Cytotoxic T cell (primary cell): ENCODE results near the genes SCRT2 and SLC52A3.

GRCh38 chr20:237511-237934, 10.5 kb downstream of the DEFB129 start:
- PRO-cap, 2 experiments: no peak in any of the 2 experiments

- PRO-cap, 2 experiments: no peak in any of the 2 experiments
These were observed 2.2 kb downstream of the ZCCHC3 start for GRCh38 chr20:299320-300158.

DNA sequence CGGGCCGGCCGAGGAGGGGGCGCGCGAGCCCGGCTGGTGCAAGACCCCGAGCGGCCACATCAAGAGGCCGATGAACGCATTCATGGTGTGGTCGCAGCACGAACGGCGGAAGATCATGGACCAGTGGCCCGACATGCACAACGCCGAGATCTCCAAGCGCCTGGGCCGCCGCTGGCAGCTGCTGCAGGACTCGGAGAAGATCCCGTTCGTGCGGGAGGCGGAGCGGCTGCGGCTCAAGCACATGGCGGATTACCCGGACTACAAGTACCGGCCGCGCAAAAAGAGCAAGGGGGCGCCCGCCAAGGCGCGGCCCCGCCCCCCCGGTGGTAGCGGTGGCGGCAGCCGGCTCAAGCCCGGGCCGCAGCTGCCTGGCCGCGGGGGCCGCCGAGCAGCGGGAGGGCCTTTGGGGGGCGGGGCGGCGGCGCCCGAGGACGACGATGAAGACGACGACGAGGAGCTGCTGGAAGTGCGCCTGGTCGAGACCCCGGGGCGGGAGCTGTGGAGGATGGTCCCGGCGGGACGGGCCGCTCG, 697 bp downstream of the SOX12 start:
- PRO-cap, 2 experiments: no peak in any of the 2 experiments

GRCh38 chr20:327219-327730, 1.9 kb downstream of the SOX12 start:
- PRO-cap, 2 experiments: no peak in any of the 2 experiments

GRCh38 chr20:362388-362900, 15.5 kb downstream of the NRSN2 start:
- PRO-cap, 2 experiments: no peak in any of the 2 experiments

GRCh38 chr20:401731-402384, 6.2 kb upstream of the RBCK1 start:
- PRO-cap, 2 experiments: no peak in any of the 2 experiments

- PRO-cap, 2 experiments: no peak in any of the 2 experiments
These were observed 11.5 kb downstream of the RBCK1 start for GRCh38 chr20:419479-420108.

DNA sequence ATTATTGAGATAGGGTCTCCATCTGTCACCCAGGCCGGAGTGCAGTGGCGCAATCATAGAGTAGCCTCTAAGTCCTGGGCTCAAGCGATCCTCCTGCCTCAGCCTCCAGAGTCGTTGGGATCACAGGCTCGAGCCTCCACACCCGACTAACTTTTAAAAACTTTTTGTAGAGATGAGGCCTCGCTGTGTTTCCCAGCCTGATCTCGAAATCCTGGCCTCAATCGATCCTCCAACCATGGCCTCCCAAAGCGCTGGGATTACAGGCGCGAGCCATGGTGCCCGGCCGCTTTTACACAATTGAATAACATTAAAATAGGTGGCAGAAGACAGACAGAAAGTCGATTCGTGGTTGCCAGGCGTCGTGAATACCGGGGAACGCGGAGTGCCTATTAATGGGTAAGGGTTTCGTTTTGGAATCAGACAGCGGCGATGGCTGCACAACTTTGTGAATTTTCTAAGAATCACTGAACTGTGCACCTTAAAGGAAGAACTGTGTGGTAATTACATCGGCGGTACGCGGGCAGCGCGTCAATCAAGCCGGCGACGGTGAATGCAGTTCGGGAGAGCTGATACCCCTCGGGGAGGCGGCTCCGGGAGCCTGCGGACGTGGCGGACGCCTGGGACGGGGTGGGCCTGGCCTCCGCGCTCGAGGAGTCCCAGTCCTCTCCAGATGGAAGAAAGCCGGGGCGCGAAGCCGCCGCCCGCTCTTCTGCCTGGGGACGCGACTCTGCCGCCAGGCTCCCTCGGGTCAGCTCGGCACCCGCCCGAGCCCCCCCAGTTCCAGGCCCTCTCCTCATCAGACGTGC, 753 bp downstream of the TBC1D20 start:
- PRO-cap, 2 experiments: peak in 2 of 2 experiments; most common plus-strand start position 531 of the sequence (in 1); most common minus-strand start position 445 of the sequence (in 2)

DNA sequence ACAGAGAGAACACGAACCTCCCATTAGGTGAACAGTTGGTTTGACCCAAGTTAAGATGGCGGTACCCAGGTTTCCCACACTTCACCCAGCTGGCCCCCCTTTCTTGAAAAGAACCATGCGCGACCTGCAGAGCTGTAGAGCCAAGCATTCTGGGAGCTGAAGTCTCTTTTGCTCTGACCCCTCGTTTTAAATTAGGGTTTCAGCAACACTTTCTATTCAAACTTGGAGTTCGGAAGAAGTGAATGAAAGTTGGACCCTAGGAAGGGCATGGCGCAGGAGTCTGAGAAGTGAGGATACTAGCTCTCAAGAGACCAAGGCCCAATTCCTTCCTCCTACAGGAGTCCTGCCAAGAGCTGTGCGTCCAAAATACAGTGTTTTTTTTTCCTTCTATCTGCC, 437 bp upstream of the CSNK2A1 start:
- PRO-cap, 2 experiments: no peak in any of the 2 experiments

DNA sequence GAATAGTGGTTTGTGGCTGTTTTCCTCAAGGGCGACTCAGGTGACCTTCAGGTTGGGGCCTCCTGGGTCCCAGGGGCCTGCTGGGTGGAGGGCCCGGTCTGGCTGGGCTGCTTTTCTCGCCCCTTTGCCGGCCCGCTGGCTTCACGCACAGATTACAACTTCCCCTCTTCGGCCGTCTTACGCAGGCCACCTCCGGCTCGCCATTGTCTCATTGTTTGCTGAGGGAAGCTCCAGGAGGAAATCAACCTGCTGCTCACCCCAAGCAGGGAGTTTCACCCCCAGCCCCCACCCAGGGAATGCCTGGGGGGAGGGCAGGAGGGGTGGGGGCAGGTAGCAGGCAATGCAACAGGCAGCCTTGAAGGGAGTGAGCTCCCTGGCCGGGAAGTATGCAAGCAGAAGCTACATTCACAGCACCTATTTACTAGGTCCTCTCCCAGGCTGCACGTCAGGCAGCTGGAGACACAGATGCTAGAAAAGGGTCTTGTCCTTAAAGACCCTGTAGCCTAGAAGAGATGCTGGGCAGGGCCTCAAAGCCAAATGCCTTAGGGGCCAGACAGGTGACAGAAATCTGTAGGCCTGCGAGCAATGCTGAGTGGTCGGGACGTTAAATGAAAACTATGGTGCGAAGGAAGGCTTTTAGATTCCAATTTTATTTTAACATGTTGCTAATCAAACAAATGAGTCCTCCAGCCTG, 31.1 kb upstream of the CSNK2A1 start:
- PRO-cap, 2 experiments: no peak in any of the 2 experiments

GRCh38 chr20:675587-676235, at the start of gene SCRT2:
SCRT2 (minus strand) TSS chr20:675802.
- PRO-cap, 2 experiments: no peak in any of the 2 experiments

GRCh38 chr20:709361-710134, 33.9 kb upstream of the SCRT2 start:
- PRO-cap, 2 experiments: no peak in any of the 2 experiments

DNA sequence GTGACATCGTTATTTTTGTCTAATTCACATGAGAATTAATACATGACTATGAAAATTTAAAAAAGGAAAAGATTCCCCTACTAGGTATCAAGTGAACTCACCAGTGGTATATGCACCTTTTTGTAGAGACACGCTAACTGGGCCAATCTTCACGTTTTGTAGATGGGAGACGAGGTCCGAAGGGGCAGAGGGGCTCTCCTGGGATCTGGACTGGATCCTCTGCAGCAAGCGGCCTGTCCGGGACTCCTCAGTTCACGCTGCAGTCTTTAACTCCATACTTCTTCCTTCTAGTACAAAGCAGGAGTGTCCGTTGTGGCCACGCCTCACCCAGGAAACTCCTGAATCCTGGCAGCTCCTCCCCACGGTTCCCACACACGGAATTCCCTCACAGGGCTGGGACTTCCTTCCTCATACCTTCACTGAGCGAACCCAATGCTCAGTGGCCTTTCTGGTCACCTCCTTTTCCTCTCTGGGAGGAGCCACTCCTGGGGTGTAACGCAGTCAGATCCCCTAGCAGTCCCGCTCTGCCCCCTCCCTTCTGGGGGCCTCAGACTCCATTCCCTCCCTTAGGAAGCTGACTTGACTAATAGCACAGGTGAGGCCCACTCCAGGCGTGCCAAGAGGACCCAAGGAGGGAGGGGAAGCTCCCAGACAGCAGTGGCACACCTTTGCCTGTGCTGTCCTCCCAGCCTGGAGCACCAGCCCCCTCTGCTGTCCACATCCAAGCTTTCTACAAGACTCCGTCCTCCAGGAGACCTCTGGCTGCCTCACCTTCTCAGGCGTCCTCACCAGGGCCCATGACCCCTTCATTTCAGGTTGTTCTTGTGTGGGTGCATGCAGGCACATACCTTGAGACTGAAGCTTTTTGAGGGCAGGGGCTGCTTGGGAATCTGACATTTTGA, at the start of gene SLC52A3:
SLC52A3 (minus strand) TSS at position 305 of the 902 bp plus-strand sequence.
- PRO-cap, 2 experiments: no peak in any of the 2 experiments

- PRO-cap, 2 experiments: peak in 2 of 2 experiments; most common plus-strand start chr20:844639 (in 1); most common minus-strand start chr20:844497 (in 1)
These were observed 11.0 kb downstream of the FAM110A start for GRCh38 chr20:844198-845312.

DNA sequence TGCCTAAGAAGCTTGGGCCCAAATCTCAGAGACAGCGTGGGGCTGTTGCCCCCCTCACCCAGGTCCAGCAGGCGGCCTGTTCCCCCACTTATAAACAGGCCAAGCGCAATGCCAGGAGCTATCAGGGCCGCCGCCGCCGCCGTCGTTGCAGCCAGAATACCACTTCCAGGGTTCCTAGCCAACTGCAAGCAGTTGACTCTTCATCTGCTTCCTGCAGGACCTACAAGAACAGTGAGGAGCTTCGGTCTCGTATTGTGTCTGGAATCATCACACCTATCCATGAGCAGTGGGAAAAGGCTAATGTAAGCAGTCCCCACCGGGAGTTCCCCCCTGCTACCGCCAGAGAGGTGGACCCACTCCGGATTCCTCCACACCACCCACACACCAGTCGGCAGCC, 16.5 kb downstream of the PSMF1 start:
- PRO-cap, 2 experiments: no peak in any of the 2 experiments

GRCh38 chr20:1341659-1342440, 12.9 kb upstream of the SDCBP2 start:
- PRO-cap, 2 experiments: no peak in any of the 2 experiments

DNA sequence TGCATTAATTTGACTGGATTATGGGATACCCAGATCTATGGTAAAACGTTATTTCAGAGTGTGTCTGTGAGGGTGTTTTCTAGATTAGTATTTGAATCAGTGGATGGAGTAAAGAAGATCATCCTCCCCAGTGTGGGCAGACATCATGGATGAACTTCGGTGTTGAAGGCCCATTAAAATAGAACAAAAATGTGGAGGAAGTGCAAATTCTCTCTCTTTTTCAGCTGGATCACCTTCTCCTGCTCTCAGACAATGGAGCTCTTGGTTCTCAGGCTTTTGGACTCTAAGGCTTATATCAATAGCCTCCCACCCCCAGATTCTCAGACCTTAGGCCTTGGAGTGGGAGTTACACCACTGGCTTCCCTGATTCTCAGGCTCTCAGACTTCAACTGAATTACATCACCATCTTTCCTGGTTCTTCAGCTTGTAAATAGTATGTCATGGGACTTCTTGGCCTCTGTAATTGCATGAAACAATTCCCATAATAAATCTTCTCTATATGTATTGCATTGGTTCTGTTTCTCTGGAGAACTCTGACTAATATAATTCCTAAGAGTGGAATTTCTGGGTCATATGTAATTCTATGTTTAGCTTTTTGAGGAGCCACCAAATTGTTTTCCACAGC, 36.6 kb downstream of the NSFL1C start:
- PRO-cap, 2 experiments: no peak in any of the 2 experiments

GRCh38 chr20:1803971-1804086, 91.4 kb upstream of the SIRPA start:
- PRO-cap, 2 experiments: no peak in any of the 2 experiments

DNA sequence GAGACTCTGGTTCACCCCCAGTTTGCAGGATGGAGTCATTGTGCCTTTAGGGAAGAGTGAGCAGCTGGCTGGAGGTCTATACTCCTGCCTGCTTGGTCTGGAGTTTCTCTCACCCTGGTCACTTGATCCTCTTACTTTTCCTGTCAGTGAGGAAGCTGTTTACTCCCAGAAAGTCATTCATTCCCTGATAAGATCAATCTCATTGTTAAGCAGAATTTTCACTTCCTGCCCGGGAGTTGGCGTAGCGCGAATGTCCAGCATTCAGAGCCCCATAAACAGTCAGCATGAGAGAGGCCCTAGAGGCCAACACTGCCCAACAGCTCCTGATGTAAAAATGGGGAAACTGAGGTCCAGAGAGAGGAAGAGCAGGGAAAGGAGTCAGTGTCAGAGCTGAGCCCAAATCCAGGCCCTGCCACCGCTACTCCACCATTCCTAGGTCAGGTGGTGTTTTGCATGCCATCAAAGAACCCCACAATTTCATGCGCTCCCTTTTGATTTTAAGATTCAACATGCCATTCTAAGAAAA, 70.3 kb upstream of the SIRPA start:
- PRO-cap, 2 experiments: no peak in any of the 2 experiments

DNA sequence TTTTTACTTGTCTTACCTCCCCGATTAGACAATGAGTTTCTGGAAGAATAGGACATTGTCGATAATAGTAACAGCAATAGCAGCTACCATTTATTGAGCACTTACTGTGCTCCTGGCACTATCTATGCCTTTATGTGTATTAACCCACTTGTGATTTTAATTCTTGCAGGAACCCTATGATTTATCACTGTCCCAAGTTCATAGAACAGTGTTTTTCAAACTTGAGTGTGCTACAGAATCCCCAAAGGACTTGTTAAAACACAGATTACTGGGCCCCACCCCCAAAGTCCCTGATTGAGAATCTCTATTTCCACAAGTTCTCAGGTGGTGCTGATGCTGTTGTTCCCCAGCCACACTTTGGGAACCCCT, 35.7 kb downstream of the SIRPA start:
- PRO-cap, 2 experiments: no peak in any of the 2 experiments